ENCODE results near the genes ATP2A2 and GPN3.

DNA sequence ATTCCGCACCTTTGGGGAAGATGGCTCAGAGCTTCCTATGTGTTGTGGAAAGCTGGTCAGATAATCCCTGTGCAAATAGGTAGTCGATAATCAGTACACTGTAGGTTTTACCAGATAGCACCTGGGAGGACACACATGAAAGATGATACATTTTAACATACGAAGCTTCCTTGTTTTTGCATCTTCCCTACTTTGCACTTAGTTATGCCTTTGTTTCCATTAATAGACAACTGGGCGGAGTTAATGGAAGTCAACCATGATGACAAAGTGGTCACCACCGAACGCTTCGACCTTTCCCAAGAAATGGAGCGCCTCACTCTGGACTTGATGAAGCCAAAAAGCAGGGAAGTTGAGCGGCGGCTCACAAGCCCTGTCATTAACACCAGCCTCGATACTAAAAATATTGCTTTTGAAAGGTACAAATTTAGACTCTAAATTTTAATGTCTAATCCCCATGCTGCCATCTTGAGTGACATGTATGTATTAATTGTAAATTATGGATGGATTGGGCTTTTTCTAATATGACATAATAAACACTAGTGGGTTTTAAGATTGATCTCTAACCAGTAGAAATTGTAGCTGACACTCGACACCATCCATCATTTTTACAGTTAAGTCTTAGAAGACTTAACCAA, 19.8 kb downstream of the ANKRD13A start:
- RRBS: no CpG with 5 or more reads among the region's 12 CpGs

DNA sequence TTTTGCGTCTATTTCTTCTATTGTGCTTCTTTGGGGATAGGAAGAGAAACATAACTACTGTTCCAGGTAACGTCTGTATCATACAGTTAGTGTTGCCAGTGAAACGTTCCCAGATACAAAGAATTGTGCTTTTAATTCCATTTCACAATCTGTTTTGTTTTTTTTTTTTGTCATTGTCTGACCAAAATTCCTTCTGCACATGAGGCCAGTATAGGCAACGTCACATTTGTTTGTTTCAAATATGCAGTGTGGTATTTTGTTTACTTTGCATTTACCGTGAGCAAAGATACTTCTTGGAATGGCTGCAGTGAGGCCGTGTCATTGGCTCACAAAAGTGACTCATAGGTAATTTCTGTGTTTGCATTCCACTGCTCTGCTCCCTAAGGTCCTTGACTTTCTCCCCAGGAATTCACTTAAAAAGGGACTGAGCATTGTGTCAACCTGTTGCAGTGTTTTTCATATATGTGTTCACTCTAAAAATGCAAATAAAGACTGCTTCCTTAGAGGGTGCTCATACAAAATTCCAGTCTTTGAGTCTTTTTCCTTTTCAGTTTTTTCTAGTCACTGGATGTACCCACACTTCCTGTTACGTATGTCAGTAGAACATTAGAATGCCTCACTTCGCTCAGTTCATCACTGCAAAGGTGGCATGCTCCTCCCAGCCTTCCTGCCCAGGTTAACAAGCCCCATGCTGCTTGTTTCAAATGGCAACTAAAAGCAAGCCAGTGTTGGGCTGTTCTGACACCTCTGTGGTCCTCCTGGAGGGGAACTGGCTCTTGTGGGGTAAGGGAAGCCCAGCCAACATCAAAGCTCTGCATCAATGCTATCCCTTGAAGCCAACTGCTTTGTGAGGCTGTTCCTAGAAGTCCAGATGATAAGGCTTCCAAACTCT, 9.2 kb downstream of the C12orf76 start:
- RRBS: no CpG with 5 or more reads among the region's 8 CpGs

DNA sequence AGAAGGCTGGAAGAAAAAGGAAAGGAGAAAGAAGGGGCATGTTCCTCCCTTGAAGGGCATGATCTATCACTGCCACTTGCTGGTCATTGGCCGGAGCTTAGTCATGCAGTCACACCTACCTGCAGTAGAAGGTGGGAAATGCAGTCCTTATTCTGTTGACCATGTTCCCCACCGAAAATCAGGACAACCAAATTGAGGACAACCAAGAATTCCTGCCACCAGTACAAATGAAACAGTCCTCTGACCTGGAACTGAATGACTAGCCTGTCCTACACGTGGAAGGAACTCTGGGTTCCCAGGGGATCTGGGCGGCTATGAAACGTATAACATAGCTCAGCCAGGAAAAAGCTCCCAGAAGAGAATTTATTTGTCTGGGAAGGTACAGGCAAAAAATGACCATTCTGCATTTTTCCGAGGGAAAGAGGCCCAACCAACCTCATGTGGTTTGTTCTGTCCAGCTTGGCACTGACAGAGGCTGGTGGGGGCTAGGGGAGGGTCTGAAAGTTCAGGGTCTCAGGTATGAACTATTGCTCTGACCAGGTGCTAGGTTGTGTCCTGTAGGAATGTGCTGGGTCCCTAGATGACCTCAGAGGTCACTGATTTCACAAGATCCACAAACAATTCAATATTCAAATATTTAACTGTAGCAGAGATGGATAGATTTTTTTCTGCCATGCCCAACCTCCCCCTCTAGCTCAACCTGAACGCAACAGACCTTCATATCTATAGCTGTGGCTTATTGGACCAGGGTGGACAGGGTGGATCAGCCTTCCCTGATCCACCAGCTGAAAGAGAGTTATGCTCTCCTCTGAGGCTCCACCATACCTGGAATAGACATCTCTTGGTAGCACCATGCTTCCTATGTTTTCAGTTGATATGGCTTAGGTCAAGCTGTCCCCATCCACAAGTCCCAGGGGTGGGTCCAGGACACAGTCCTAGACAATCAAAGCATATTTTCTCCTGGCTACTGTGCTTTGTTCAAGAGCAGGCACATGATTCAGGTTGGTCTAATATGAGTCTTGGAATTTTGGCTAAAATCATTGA, 33.0 kb upstream of the IFT81 start:
- RRBS: no CpG with 5 or more reads among the region's 7 CpGs

DNA sequence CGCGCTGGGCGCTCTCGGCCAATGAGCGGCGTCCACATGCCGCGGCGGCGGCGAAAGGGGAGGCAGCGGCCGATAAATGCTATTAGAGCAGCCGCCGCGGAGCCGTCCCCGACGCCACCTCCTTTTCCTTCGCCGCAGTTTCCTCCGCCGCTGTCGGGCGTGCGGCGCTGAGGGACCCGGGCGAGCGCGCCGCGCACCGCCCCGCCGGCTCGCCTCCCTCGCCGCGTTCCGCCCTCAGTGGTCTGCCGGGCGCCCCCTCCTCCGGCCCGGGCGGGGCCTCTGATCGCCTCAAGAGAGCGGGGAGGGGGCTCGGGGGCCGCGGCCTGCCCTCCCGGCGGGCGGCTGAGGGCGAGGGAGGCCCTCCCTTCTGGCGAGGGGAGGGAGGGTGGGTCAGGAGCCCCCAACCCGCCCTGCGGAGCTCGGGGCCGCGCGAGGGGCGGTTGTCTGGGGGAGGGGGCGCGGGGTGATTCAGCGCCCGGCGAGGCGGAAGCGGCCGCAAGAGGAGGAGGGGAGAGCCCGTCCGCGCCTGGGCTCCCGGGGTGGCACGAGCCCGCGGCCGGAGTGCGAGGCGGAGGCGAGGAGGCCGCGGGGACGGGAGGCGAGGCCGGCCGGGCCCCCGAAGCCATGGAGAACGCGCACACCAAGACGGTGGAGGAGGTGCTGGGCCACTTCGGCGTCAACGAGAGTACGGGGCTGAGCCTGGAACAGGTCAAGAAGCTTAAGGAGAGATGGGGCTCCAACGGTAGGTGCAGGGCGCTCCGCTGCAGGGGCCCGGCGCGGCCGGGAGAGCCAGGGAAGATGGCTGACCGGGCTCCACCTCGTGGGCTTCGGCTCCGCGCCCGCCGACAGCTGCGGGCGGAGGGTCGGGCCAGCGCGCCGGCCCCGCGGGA, at the start of gene ATP2A2:
Gene ATP2A2 (plus strand): TSS at position 82 of the 890 bp plus-strand sequence.
- RRBS: 3% methylated on average over 43 of the region's 118 CpGs

DNA sequence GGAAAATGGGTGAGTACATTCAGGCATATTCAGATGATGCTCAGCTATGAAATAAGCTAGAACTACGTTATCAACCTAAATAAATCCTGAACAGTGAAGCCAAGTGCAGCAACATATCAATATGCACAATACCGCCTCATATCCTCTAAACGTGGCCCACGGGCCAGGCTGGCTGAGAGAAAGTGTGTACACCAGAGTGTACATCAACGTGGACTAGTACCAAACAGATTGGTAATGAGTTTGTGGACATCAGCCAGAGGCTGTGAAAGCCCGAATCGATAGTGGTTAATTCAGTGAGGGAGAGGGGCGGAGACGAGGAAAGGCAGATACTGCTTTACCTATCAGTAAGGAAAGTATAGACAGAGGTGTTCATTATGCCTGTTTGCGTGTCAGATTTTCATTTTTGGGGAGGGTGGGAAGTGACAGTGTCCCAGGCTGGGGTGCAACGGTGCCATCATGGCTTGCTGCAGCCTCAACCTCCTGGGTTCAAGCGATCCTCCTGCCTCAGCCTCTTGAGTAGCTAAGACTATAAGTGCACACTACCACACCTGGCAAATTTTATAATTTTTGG, 50.2 kb downstream of the ANAPC7 start:
- RRBS: no CpG with 5 or more reads among the region's 12 CpGs

DNA sequence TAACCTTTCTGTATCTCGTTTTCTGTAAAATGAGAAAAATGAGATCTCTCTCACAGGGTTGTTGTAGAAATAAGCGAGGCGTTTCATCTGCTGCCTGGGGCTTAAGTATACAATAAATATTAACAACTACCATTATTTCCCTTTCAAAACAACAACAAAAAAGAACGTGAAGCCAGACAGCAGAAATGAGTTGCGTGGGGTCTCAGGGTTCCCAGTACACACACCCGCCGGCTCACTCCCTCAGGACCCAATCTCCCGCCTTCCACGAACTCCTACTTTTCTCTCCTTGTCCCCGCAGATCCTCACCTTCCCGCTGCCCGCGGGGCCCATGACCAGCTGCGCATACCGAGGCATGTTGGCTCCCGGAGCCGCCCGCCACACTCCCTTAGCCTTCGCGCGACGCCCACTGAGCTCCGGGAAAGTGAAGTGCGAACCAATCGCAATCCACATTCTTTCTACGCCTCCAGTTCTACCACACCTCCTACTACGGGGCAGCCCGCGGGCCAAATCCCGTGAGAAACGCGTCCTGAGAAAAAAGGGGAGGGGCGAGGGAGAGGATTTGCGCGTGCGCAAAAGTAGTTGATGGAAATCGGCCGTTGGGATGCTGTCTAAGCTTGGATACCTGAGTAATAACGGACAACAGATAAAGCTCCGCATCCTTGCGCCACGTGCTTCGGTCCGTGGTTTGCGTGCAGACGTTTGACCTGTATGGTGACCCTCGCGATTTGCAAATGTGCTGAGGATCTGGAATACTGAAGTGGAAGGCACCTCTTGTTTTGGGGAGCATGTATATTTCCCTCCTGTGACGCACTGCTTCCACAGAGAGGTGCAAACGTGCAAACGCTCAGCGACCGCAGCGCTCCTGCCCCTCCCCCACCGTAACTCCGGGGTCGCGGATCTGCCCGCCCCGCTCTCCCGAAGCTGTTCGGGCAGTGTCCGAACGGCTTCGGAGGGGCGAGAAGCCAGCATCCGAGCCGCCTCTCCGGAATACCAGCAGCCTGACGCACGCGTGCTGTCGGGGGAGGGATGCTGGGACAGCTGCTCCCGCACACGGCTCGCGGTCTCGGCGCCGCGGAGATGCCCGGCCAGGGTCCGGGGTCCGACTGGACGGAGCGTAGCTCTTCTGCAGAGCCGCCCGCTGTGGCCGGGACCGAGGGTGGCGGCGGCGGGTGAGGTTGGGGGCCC, at the start of gene GPN3:
Gene GPN3 (minus strand): TSS at position 408 of the 1,185 bp plus-strand sequence.
- RRBS: 2% methylated on average over 41 of the region's 93 CpGs

- RRBS: no CpG with 5 or more reads among the region's 2 CpGs
These were observed 32.1 kb downstream of the PPTC7 start for GRCh38 chr12:110551084-110551283.

- RRBS: no CpG with 5 or more reads among the region's 11 CpGs
These were observed 2.2 kb upstream of the PPTC7 start for GRCh38 chr12:110584943-110586059.

DNA sequence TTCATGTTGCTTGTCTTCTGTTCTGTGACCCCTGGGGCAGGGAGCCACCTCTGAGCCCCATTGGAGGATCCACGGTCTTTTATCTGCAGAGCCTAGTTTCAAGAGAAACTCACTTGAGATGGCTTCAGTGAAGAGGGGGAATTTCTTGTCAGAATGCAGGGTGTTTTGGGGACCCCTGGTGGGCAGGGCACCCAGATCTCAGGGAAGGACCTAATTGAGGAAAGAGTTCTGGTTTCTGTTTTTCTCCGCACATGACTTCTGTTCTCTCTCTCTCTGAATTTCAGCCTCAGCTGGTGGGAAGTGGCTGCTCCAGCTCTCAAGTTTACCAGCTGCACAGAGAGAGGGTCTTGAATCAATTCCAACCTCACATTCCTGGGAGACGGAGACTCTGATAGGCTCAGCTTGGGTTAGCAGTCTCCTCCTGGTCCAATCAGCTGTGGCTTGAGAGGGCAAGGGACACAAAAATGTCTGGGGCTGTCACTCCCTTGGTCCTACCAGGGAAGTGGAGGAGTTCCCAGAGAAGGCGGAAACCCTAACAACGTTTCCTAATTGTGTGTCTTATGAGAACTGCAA, 6.9 kb downstream of the CCDC63 start:
- RRBS: no CpG with 5 or more reads among the region's 5 CpGs

DNA sequence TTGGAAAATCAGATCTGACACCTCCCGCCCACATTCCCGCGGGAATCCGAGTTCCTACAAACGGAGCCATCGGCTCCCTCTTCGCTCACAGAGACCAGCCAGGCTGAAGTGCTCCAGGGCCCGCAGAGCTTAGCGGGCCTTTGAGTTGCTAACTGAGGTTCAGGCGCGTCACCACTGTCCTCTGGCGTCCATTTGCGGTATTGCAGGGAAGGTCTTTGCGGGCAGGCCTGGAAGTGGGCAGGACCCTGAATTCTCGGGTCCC, 32.4 kb downstream of the MYL2 start:
- RRBS: no CpG with 5 or more reads among the region's 15 CpGs

DNA sequence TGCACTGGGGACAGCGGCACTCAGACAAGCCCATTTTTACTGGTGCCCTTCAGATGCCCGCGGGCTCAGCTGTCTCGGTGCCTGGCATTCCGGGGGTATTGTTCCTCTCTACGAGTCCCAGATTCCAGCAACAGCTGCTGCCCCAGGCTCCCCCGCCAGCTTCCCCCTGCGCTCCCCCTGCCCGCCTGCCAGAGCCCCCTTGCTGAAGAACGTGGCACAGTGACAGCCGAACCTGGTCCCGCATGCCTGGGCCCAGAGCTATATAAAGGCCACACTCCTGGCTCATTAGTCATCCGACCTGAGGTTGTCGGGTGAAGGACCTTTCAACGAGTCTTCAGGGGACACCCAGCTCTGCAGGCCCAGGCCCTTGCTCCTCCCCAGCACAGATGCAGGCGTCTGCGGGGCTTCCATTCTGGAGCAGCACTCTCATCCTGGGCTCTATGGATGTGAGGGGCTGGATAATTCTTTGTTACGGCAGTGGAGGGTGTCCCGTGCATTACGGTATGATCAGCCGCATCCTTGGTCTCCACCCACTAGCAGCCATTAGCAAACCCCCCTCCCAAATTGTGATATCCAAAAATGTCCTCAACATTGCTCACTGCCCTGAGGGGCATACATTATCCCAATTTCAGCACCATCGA, 11.1 kb upstream of the MYL2 start:
- RRBS: no CpG with 5 or more reads among the region's 22 CpGs

- RRBS: no CpG with 5 or more reads among the region's 28 CpGs
These were observed 42.9 kb downstream of the CUX2 start for GRCh38 chr12:111076599-111077541.

DNA sequence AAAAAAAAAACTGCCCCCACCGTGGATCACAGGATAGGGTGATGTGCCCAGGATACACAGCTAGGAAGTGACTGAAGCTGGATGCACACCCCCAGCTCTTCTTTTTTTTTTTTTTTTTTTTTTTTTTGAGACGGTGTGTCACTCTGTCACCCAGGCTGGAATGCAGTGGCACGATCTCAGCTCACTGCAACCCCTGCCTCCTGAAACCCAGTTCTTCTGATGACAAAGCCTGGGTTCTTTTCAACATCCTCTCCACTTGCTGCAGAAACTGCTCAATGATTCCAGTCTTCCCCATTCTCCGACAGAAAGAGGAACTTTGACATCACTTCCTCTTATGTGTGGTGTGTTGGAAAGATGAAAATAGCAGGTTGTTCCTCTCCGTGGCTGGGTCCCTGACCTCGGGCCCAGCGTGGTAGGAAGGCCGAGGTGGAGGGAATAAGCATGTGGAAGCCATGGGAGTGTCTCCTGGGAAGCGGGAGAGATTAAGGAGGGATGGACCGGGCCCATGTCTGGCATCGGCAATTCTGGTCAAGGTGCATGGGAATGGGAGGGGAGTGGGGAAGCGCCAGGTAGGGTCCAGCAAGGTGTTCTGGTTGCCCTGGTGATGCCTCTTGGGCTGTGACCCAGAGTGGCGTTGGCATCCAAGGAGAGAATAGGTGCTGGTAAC, 136.6 kb downstream of the CUX2 start:
- RRBS: no CpG with 5 or more reads among the region's 13 CpGs

GRCh38 chr12:111368157-111368865, 584 bp downstream of the PHETA1 start:
- RRBS: no CpG with 5 or more reads among the region's 28 CpGs

- RRBS: no CpG with 5 or more reads among the region's 8 CpGs
These were observed 5.5 kb downstream of the SH2B3 start for GRCh38 chr12:111411052-111411785.

DNA sequence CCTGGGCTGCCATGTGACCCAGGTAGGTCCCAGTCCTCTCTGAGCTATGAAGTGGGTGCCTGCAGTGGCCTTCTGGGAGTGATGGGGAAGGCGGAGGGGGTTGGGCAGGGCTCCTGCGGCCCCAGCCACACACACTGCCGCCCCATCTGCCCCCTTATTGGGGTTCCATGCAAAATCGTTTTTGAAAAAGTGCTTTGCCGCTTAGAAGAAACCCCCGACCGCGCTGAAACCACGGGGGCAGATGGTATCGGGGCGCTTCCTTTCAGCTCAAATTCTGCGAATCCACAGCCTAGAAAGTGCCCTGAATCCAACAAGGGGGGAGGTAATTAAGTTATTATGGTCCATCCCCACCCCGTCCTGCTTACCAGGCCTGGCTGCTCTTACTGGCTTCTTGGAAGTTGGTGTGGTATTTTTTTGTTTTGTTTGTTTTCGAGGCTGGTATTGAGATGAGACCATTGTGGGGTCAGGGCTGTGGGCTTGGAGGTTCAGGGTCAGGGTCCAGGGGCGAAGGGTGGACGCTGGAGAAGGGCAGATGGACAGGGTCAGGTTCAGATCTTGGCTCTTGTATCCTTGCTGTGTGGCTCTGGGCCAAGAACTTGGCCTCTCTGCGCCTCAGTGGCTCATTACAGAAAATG, 24.5 kb downstream of the SH2B3 start:
- RRBS: no CpG with 5 or more reads among the region's 17 CpGs

- RRBS: no CpG with 5 or more reads among the region's 16 CpGs
These were observed 34.4 kb downstream of the SH2B3 start for GRCh38 chr12:111439749-111440957.

GRCh38 chr12:111444629-111445358, 39.1 kb downstream of the SH2B3 start:
- RRBS: no CpG with 5 or more reads among the region's 10 CpGs

GRCh38 chr12:111448838-111449244, 43.1 kb downstream of the SH2B3 start:
- RRBS: no CpG with 5 or more reads among the region's 2 CpGs

GRCh38 chr12:111597861-111598380, 1.2 kb downstream of the ATXN2 start:
- RRBS: 4% methylated on average over 15 of the region's 40 CpGs

Data from iris pigment epithelial cell (primary cell).